Non-pigmented ciliary epithelial cell (primary cell): ENCODE results near the genes ELOVL7 and SREK1IP1.

DNA sequence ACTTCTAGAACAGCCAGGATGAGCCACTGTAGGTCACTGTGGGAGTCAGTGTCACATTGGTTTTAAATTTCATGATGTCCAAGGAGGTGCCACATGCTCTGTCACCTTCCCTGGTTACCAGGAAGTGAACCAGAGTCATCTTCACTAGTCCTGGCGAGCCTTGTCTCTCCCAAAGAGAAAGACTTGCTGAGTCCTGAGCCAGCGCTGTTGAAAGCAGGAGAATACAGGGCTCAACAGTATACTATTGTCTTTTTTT lies 615.5 kb downstream of the RAB3C start:
- RRBS = no CpG with 5 or more reads among the region's 2 CpGs

GRCh38 chr5:59321141-59321946 lies 572.2 kb downstream of the PDE4D start:
- RRBS = no CpG with 5 or more reads among the region's 5 CpGs

DNA sequence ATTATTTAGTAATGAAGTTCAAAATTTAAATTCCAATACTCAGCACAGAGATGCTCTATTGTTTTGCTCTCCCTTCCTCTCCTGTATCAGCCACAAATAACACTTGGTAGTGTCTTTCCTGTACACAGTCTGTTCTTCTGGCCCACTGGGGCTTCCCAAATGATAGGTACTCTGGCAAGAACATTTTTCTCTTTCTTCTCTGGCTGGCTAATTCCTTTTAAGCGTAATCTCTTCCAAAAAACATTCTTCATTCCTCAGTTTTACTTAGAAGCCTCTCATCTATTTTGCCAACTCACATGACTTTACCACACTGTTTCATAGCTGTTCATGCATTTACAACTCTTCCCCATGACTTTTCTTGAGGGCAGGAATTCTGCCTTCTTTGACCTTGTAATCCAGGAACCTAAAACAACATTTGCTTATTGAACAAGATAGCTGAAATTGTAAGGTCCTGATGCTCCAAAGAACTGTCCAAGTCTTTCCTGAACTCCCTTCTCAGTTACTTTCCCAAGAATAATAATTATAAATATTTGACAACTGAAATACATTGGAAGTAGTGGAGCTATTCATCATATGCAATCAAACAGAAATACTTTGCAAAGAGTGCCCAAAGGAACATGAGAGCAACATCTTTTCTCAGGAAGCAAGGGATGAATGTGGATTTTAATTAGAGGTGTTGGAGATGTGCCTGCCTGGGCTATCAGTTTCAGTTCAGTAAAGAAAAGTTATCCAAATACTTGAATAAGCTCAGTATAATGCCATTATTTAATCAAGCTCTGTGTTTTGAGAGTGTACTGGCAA lies 458.0 kb downstream of the PDE4D start:
- RRBS = no CpG with 5 or more reads among the region's 1 CpG

GRCh38 chr5:59584776-59585346 lies 308.7 kb downstream of the PDE4D start:
- RRBS = no CpG with 5 or more reads among the region's 5 CpGs

- RRBS = no CpG with 5 or more reads among the region's 3 CpGs
These were observed 295.1 kb downstream of the PDE4D start for GRCh38 chr5:59598464-59598844.

- RRBS = no CpG with 5 or more reads among the region's 1 CpG
These were observed 145.8 kb downstream of the PDE4D start for GRCh38 chr5:59747587-59748311.

DNA sequence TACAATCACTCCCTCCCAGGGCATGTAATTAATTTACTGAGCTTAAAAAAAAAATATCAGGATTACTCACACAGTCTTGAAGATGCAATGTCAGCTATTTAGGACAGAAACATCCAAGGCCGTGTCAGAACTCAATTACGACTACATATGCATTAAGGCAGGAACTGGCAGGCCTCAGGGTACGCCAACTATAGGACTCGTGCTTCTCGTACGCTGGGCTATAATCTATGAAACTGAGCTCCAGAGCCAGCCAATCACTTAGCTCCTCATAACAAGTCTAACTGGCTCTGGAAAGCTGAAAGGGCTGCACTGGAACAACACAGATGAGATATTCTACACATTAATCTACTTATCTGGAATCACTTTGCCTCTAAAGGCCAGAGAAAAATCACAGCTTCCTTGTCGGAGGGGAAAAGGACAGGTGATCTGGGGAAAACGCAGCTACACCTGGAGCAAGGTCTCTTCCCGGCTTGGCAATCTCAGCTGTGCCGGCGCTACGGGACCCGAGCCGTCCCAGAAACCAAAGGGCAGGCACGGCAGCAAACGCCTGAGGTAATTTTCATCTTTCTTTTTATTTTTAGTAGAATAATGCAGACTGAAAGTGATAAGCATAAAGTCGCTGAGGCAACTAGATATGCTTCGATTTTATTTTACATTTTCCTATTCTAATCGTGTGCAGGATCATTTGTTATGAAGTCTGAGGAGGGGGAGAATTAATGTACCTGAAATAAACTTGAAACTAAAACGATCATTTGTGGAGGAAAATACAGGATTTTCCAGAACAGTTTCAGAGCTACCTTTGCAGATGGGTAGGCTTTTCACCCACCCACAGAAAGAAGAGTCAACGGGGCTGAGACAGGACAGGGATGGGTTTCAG lies 211.9 kb downstream of the DEPDC1B start:
- RRBS = no CpG with 5 or more reads among the region's 21 CpGs

DNA sequence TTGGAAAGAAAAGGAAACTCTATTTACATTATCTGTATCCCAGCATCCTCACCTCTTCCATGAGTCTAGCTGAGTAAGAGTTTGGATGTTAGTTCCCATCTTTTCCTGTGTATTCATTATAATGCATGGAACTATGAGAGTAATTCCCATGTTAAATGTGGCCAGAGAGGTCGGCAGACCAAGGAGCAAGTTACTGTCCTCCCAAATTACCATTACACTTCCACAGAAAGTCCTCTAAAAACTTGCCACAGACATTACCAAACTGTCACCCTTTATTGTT lies 912 bp downstream of the DEPDC1B start:
- RRBS = no CpG with 5 or more reads among the region's 1 CpG

GRCh38 chr5:60843845-60844799 lies at the start of gene ELOVL7:
ELOVL7 (minus strand) TSS chr5:60844269.
- RRBS = 1% methylated on average over 67 of the region's 100 CpGs

DNA sequence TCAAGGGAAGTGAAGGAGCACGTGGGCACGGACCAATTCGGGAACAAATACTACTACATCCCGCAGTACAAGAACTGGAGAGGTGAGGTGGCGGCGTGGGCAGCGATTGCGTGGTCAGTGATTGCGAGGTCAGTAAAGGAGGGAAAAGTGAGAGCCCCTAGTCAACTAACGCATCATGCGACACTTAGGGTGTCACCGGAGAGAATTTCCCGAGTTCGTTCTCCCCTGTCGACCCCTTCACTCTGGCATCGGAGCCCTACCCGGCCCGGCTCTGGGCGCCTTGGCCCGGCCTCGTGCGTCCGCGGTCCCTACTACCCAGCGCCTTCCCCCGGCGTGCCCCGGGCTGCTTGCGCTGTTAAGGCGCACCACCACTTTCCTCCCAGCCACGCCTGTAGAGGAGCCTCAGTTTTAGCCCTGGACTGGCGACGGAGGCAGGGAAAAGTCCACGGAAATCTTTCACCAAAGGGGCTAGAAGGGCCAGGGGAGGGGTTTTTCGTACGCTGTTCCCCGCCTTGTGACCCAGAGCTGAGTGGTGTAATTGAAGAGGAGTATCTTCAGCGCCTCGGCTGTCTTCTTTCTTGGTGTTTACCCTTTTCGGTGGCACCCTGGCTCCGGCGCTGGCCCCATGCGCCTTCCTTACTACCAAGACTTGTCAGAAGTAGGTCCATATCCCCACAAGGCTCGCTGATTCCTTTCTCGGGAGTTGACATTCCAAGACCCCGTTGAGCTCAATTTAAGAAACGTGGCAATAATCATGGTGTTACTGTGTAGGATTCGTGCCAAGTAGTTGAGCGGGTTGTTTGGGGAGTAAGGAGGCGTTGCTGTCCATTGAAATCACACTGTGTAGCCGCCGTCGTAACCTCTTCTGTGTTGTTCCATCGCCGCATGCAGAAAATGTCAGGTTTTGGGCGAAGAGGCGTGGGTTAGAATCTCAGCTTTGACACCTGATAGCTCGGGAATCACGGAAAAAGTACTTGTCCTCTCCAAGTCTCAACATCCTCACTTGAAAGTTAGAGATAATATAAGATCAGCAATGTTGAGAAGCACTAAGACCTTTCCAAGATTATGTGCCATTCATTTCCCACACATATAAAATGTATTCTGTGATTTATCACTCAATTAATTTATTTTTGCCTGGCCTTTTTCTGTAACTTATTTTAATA lies 677 bp downstream of the NDUFAF2 start:
- RRBS = 1% methylated on average over 13 of the region's 59 CpGs

DNA sequence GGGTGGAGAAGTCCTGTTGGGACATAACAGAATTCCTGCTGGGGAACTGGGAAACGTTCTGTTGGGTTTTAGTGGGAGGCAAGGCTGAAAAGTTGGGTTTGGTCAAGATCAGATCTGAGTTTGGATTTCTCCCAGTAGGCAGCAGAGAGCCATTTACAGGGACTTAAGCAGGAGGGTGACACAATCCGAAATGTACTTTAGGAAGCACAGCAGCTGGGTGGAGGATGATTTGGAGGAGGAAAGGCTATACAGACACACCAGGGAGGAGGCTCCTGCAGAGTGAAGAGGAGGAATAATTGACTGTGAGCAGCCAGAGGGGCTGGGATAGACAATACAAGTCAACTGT lies 3.1 kb upstream of the ZSWIM6 start:
- RRBS = no CpG with 5 or more reads among the region's 2 CpGs

- RRBS = 2% methylated on average over 15 of the region's 22 CpGs
These were observed 242 bp upstream of the ZSWIM6 start for GRCh38 chr5:61331891-61332140.

DNA sequence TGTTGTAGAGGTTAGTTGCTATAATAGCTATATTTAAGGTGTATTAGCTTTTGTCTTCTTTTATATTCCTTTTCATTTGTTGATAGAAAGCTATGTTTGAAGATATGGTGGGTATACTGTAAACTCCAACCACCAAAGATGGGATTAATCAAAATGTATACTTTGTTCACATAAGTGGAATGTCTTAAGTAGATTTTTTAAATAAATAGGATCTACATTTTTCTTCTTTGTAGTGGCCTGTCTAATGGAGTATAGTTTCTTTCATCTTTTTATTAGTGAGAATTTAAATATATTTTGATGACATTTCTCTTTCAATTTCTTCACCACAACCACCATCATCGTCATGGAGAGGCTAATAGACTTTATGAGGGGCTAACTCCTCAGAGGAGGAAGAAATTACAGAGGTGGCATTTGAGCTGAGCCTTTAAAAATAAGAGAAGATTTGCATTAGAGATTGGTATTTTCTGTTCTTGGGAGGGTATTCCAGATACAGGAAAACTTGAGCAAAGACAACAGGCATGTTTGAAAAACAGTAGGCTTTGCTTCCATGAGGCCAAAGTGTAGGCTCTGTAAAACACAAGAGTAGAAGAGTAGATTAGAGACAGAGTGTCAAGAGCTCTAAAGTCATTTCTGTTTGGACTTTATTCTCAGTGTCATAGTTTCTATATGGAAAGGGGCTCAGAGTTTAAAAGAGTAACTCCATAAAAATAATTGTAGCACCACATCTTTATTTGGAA lies 73.2 kb downstream of the ZSWIM6 start:
- RRBS = no CpG with 5 or more reads among the region's 1 CpG

- RRBS = no CpG with 5 or more reads among the region's 2 CpGs
These were observed 294.8 kb downstream of the ZSWIM6 start for GRCh38 chr5:61626966-61627187.

DNA sequence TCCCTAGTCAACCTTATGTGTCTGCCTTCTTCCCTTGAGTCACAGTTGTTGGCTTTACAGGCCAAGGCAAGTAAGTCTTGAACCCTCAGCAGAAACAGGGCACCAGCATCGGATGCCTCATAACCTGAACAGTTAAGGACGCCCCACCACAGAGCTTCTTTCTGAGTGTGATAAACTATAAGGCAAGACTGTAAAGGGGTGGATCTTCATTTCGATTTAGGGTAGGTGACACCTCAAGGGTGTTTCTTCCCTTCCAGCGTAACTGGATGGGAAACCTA lies 622 bp upstream of the KIF2A start:
- RRBS = no CpG with 5 or more reads among the region's 4 CpGs

- RRBS = no CpG with 5 or more reads among the region's 10 CpGs
These were observed 42.5 kb downstream of the LRRC70 start for GRCh38 chr5:62621118-62621601.

DNA sequence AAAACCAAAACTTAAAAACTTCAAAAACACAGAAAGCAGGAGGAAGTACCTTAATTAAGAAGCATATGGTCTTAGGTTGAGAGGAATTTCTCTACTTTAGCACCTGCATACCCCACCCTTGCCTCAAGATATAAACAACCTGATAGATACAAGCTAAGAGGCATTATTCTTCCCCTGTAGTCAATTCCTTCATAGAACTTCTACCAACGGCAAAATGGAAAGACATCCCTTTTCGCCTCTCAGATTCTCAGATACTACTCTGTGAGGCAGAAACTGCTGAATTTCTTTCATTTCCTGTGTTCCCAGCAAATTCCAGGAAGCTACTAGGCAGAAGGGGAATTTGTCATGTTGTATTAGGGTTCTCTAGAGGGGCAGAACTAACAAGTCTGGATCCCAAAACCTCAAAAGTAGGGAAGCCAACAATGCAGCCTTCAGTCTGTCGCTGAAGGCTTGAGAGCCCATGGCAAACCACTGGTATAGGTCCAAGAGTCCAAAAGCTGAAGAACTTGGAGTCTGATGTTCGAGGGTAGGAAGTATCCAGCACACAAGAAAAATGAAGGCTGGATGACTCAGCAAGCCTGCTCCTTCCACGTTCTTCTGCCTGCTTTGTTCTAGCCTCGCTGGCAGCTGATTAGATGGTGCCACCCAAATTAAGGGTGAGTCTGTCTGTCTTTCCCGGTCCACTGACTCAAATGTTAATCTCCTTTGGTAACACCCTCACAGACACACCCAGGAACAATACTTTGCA lies 15.1 kb downstream of the RNF180 start:
- RRBS = no CpG with 5 or more reads among the region's 7 CpGs

- RRBS = 0% methylated on average over 8 of the region's 27 CpGs
These were observed 677 bp downstream of the SHISAL2B start for GRCh38 chr5:64690918-64691442.

DNA sequence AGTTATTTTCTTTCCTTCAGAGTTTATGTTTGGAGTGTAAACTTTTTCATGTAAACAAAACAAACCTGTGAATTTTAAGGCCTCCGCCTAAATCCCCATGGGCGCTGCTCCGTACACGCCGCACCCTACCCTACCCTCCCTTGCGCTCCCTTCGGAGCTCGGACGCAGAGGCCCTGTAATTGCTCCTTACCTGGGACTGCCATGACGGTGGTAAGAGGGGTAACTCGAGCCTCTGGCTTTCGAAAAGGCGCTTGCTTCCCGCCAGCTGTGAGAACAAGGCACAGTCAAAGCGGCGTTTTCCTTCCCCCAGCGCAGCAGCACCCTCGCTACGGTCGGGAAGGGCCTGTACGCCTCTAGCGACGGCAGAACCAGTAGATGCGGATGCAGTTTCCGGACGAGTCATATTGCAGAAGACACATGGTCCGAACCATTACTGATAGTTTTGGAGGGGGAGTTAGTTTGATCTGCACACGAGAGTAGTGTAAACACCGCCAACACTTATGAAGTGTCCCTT lies at the start of gene SREK1IP1:
SREK1IP1 (minus strand) TSS at position 377 of the 514 bp plus-strand sequence.
- RRBS = no CpG with 5 or more reads among the region's 29 CpGs